IMR-90 (cell line): ENCODE data around the gene EIF2S3B.

- RRBS: no CpG with 5 or more reads among the region's 10 CpGs
CAGE:
- cytosol, long polyA plus RNA: no peak
- long polyA plus RNA: no peak
- nucleus, long polyA plus RNA: no peak
Observed at GRCh38 chr12:10214545-10215462, 2.1 kb downstream of the GABARAPL1 start.

DNA sequence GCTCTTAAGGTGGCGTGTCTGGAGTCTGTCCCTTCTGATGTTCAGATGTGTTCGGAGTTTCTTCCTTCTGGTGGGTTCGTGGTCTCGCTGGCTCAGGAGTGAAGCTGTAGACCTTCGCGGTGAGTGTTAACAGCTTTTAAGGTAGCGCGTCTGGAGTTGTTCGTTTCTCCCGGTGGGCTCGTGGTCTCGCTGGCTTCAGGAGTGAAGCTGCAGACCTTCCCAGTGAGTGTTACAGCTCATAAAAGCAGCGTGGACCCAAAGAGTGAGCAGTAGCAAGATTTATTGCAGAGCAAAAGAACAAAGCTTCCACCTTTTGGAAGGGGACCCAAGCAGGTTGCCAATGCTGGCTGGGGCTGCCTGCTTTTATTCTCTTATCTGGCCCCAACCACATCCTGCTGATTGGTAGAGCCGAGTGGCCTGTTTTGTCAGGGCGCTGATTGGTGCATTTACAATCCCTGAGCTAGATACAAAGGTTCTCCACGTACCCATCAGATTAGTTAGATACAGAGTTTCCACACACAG lies 12.0 kb downstream of the GABARAPL1 start:
- RRBS: no CpG with 5 or more reads among the region's 16 CpGs
CAGE:
- cytosol, long polyA plus RNA: no peak
- long polyA plus RNA: no peak
- nucleus, long polyA plus RNA: no peak

DNA sequence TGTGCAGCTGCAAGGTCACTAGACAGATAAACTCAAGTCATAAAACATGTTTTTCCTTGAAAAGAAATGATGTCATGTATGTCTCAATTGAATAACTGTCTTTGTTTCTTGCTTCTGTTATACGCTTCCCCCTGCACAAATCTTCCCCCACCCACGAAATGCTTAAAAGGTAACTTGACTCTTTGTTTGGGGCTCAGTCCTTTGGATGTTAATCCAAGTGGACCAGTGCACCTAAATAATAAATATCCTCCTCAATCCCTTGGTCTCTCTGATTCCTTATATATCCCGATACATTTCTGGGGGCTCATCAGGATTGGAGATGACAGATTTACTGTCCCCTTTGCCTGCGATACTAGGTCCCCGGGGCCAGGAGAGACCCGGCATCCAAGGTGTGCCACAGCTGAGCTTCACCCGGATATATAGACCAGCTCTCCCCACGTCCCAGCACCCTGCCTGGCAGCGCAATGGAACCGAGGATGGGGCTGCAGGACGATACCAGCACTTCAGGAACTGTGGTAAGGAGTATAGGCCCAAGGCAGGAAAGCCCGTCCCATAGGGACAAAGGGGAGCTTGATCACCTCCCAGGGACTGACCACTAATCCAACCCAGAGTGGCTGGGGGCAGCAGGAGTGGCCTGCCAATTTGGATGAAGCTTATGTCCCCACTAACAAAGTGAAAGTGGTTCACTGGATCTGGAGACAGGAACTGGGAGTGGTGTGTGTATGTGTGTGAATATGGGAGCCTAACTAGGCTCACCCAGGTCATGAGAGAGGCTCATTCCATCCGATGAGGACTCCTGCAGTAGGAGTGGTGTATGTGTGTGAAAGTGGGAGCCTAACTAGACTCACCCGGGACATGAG lies 26.1 kb downstream of the KLRK1 start:
- RRBS: no CpG with 5 or more reads among the region's 14 CpGs
CAGE:
- cytosol, long polyA plus RNA: no peak
- long polyA plus RNA: no peak
- nucleus, long polyA plus RNA: no peak

- RRBS: no CpG with 5 or more reads among the region's 7 CpGs
CAGE:
- cytosol, long polyA plus RNA: no peak
- long polyA plus RNA: no peak
- nucleus, long polyA plus RNA: no peak
Observed at GRCh38 chr12:10388562-10389078, 1.2 kb downstream of the KLRK1 start.

DNA sequence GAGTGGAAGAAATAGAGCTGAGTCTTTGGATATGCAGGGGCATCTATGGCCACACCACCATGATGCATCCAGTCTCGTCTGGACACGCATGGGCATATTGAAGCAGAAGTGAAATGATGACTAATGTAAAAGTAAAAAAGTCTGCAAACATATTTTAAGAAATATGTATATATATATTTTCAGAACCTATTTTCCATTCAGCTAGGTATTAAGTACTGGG lies 2.9 kb upstream of the KLRK1 start:
- RRBS: no CpG with 5 or more reads among the region's 2 CpGs
CAGE:
- cytosol, long polyA plus RNA: no peak
- long polyA plus RNA: no peak
- nucleus, long polyA plus RNA: no peak

GRCh38 chr12:10397179-10397856 lies 7.5 kb upstream of the KLRK1 start:
- RRBS: no CpG with 5 or more reads among the region's 4 CpGs
CAGE:
- cytosol, long polyA plus RNA: no peak
- long polyA plus RNA: no peak
- nucleus, long polyA plus RNA: no peak

DNA sequence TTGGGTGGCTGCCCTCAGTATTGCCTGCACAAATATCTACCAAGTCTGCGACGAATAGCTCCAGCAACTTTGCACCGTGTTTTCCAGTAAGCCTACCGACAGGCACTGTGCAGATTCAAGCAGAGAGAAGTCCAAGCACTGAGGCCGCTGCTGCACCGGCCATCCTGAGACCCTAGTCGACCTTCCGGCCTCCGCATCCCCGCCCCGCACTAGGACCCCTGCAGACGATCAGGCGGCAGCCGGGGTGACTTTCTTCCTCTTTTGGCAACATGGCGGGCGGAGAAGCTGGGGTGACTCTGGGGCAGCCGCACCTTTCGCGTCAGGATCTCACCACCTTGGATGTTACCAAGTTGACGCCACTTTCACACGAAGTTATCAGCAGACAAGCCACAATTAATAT lies at the start of gene EIF2S3B:
Gene EIF2S3B (plus strand): TSS at position 257 of the 400 bp plus-strand sequence.
- RRBS: 77% methylated on average over 4 of the region's 21 CpGs
CAGE:
- cytosol, long polyA plus RNA: no peak
- long polyA plus RNA: no peak
- nucleus, long polyA plus RNA: no peak

GRCh38 chr12:10613799-10614176 lies 379 bp upstream of the MAGOHB start:
- RRBS: 5% methylated on average over 3 of the region's 7 CpGs
CAGE:
- cytosol, long polyA plus RNA: no peak
- long polyA plus RNA: no peak
- nucleus, long polyA plus RNA: no peak

DNA sequence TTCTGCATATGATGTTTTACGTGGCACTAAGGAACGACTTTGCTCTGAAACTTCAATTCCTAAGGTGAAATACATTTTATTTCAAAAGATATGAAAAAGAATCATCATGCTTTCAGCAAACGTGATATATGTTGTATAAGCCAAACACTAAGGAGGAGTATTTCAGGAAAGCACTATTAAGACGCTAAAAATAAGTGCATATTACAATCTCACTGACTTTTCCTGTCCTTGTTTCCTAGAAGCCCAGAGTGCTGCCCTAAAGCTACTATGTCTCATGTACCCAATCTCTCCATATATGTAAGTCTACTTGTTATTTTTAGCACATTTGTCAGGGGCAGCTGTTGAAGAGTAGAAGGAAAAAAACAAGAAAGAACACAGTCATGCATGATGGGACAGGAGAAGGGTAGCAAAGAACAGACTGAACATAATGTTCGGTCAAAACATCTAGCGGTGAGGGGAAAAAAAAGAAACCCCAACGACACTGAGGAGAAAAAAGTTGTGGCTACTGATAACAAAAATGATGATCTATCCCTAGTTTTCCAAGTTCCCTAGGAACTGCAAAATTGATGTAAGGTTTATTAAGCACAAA lies 14.3 kb downstream of the YBX3 start:
- RRBS: no CpG with 5 or more reads among the region's 7 CpGs
CAGE:
- cytosol, long polyA plus RNA: no peak
- long polyA plus RNA: no peak
- nucleus, long polyA plus RNA: no peak

- RRBS: no CpG with 5 or more reads among the region's 4 CpGs
CAGE:
- cytosol, long polyA plus RNA: no peak
- long polyA plus RNA: no peak
- nucleus, long polyA plus RNA: no peak
Observed at GRCh38 chr12:10942008-10942618, 3.0 kb upstream of the TAS2R14 start.

- RRBS: 8% methylated on average over 2 of the region's 9 CpGs
CAGE:
- cytosol, long polyA plus RNA: no peak
- long polyA plus RNA: no peak
- nucleus, long polyA plus RNA: no peak
Observed at GRCh38 chr12:11650362-11650610, 812 bp downstream of the ETV6 start.

DNA sequence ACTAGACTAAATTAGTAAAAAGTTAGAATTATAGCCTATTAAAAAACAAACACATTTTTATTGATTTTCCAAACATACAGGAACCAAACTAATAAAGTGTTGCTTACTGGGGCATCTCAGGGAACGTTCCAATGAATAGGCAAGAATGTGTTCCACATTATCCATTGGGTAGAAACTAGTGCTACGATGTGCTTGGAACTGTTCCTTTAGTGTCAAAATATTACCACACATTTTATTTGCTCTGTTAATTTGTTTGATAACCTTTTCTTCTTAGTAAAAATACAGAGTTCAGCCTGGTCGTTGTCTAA lies 5.9 kb downstream of the ETV6 start:
- RRBS: no CpG with 5 or more reads among the region's 3 CpGs
CAGE:
- cytosol, long polyA plus RNA: no peak
- long polyA plus RNA: no peak
- nucleus, long polyA plus RNA: no peak

DNA sequence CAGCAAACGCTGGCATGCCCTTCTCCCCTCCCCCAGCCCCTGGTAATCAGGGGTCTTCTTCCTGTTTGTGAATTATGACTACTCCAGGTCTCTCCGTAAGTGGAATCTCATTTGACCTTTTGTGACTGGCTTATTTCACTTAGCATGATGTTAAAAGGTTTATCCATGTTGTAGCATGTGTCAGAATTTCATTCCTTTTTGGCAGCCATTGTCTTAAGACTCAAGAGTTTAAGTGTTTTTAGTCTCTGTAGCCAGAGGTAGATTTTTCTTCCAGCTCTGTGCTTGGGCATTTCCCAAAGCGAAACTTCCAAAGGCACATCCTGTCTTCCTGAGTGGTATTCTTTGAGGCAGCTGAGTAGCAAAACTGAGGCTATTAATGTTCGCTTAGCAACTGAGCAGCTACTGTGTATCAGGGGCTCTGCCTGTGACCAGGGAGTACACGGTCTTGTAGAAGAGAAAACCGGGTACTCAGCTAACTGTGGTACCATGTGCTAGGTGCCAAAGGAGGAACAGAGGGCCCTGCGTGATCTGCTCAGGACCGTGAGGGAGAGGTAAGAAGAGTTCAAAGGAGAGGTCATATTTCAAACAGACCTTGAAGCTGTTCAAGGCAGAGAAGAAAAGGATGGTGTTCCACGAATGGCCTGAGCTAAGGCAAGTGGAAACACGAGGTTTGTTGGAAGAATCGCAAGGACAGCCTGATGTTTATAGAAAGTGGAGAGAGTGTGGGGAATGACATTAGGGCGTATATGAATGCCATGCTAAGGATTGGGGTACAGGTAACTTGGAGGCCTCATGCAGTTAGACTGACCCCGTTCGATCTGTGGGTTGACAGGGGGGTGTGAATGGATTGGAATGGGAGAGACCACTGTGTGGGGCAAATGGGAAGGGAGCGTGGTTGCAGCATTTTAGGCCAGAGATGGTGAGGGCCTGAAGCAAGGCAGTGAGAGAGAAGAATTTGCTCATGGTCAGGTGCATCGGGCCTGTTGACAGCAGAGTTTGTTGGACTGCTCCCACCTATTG lies 52.1 kb downstream of the ETV6 start:
- RRBS: no CpG with 5 or more reads among the region's 16 CpGs
CAGE:
- cytosol, long polyA plus RNA: no peak
- long polyA plus RNA: no peak
- nucleus, long polyA plus RNA: no peak

GRCh38 chr12:11706493-11707693 lies 57.4 kb downstream of the ETV6 start:
- RRBS: no CpG with 5 or more reads among the region's 17 CpGs
CAGE:
- cytosol, long polyA plus RNA: no peak
- long polyA plus RNA: no peak
- nucleus, long polyA plus RNA: no peak

GRCh38 chr12:11707963-11708405 lies 58.5 kb downstream of the ETV6 start:
- RRBS: no CpG with 5 or more reads among the region's 3 CpGs
CAGE:
- cytosol, long polyA plus RNA: no peak
- long polyA plus RNA: no peak
- nucleus, long polyA plus RNA: no peak

DNA sequence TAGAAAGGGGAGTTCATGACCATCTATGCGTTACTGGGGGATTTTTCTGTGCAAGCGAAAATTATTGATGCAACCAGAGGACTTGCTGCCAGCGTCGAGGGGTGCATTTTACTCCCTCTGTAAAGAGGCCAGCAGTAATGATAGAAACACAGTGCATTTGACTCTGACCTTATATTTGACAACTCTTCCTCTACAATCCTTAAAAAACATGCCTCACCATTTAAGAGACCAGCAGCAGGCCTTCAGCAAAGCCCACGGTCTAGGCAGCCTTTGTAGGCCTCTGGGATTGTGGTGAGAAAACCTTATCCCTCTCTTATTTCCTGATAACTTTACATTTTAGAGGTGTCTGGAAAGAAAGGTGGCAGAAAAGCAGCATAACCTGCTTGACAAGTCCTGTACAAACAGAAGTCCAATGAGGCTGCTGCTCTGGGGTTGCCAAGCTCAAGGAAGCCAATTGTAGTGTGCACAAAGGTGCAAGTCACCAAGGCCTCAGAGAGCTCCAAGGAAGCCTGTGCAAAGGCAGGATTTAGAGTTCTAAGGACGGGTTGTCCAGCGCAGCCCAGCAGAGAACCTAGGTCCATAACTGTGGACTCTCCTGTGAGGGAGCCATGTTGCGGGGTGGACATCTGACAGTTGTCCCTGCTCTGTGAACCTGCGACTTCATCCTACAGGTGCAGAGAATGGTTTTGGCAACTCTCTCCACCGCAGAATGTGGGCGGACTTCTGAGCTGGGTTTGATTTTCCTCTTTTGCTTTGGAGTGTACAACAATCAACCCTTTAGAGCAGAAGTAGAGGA lies 80.7 kb downstream of the ETV6 start:
- RRBS: no CpG with 5 or more reads among the region's 11 CpGs
CAGE:
- cytosol, long polyA plus RNA: no peak
- long polyA plus RNA: no peak
- nucleus, long polyA plus RNA: no peak

DNA sequence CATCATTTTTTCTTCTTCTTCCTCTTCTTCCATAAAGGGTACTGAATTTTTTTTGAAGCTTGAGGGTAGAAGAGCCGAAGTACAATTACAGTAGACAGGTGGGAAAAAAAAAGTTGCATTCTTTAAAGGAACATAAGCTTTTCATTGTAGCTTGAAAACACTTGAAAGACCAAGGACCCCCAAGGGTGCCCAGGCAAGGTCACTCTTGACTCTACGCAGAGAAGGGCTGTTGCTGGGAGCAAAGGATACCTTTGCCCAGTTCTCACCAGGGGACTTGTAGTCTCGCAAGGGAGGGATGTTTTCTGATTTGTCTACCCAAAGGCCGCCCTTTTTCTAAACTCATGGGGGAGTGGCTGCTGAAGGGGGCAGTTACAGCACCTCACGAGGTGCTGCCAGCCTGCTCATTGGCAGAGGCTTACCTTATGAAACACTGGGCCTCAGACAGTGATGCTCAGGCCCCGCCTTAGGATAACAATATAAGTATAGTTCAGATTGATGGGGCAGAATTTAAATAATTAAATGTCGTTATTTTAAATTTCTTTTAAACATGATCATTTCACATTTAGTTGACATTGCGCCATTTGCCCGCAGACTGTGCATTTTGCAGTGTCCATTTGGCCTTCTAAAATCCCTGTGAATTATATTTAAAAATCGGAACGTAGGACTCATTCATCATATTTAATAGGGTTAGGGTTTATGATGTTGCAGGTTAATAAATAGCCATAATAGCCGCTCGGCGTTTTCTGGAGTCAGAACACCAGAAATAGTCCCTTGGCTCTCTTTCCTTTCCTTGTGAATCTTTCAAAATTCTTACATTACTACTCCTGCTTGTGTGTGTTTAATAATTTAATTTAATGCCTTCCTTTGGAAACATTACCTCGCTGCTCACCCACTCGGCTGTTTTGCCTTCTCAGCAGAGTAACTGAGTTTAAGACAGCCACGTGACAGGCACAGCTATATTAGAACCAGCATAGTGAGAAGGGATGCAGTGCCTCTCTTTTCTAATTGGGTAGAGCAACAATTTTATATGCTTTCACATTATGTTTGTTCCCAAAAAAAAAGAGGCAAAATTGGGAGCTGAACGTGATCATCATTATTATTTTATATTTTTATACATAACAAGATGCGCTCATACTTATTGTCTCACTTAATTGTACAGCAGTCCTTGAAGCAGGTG lies 107.3 kb downstream of the ETV6 start:
- RRBS: no CpG with 5 or more reads among the region's 19 CpGs
CAGE:
- cytosol, long polyA plus RNA: no peak
- long polyA plus RNA: no peak
- nucleus, long polyA plus RNA: no peak

- RRBS: no CpG with 5 or more reads among the region's 3 CpGs
CAGE:
- cytosol, long polyA plus RNA: no peak
- long polyA plus RNA: no peak
- nucleus, long polyA plus RNA: no peak
Observed at GRCh38 chr12:11798706-11799296, 149.3 kb downstream of the ETV6 start.

DNA sequence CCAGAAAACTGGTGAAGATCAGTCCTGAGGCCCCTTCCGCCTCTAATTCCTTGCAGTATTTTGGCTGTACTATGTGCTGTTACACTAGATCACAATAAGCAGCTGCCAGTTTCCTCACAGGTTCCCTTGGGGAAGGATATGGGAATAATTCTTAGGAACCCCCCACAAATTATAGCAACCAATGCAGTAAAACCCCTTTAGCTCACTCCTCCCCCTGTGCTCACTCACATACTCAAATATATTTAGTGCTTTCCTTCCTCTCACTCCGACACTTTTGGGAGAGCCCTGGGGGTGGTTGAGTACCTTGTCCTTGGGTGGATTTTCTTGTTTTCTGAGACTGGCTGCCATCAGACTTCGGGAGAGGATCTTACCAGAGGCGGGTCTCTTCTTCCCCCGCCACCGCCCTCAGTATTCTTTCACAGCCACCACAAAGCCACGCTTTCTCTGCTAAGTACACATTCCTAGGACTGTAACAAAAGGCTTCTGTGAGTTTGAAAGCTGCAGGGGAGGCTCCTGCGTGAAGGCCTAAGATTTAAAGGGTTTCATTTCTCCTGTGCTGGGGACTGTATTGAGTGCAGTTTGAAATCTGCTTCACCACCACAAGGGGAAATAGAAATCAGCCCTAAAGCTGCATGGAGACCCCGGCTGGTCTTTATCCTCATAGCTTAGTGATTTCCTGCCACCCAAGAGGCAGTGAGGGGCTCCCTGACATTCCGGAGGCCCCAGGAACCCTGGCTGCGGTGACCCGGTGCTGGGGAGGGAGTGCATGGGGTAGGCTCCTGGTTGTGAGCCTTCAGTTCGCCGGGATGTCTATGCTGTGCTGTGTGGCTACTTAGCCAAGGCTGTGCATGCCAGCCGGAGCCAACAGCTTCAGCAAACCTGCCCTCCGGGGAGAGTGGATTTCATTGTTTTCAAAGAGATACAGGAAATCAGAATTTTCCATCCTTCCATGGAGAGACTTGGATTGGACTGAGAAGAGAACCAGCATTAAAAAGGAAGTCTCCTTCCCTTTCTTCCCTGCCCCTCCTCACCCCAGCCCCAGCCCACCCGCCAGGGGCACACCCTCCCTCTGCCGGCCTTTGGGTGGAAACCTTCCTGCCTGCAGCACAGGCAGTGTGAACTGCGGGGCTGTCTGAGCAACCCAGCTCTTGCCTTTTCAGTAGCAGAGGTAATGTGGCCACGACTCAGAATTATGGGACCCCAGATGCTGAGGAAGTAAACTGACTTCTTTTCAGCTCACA lies 163.2 kb downstream of the ETV6 start:
- RRBS: 25% methylated on average over 6 of the region's 20 CpGs
CAGE:
- cytosol, long polyA plus RNA: no peak
- long polyA plus RNA: no peak
- nucleus, long polyA plus RNA: no peak

DNA sequence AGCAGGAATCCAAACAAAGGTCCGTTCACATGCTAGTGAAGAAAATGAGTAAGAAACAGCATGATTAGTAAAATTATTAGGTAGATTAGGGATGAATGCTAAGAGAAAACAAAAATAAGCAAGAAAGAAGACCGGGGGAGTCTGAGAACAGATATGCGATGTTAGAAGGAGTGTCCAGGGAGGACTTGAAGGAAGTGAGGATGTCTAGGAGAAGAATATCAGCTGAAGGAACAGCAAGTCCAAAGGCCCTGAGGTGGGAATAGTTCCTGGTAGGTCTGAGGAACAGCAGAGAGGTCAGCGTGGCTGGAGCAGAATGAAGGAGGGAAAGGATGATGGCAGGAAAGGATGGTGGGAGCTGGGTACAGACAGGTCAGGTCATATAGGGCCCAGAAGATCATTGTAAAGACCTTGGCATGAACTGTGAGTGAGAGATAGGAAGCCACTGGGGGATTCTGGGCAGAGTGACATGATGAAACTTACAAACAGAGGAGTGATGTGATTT lies 170.9 kb downstream of the ETV6 start:
- RRBS: no CpG with 5 or more reads among the region's 4 CpGs
CAGE:
- cytosol, long polyA plus RNA: no peak
- long polyA plus RNA: no peak
- nucleus, long polyA plus RNA: no peak